Measurements from ENCODE around the genes SIK1, AGPAT3 and ICOSLG.

- PRO-cap = no peak
These were observed 89.1 kb downstream of the SIK1 start for GRCh38 chr21:43337697-43338326.

DNA sequence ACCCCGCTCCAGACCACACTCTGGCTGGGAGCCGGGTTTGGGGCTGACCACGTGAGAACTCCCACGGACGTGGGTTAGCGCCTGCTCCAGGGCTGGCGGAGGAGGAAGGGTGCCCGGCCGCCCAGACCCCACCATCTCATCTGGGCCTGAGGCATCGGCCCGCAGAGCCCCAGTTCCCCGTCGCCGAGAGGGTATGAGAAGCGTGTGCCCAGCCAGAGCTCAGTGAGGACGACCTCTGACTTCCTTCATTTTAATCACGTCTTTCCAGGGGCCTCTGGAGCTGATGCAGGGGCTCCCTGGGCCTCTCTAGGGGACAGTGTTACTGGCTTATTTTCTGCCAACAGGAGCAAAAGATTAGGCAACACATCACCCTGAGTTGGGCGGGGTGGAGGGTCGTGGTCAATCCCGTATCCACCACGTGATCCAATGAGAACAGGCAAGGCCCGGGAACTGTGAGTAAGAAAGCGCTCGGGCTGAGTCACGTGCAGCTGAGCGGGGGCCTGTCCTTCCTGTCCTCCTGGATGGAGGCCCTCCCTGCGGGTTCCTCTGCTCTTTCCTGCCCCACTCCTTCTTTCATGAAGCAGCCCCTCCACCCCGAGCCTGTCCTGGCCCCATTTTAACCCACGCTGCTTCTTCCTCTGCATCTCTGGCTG is 81.0 kb downstream of the SIK1 start:
- PRO-cap = no peak

DNA sequence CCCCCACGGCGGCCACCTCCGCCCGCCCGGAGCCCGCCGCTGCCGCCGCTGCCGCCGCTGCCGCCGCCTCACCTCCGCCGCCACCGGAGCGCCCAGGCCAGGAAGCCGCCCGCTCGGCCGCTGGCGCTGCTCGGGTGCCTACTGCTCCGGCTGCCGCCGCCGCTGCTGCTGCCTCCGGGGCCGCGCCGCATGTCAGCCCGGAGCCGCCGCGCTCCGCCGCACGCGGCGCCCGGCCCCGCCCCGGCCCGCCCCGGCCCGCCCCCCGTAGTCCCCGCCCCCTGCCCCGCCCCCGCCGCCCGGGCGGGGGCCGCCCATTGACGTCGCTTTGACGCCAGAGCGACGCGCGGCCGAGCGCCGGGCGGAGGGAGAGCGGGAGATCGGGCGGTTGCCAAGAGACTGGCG is at the start of gene SIK1:
TSS of gene SIK1 (minus strand) at position 194 of the 402 bp plus-strand sequence.
- PRO-cap = no peak

DNA sequence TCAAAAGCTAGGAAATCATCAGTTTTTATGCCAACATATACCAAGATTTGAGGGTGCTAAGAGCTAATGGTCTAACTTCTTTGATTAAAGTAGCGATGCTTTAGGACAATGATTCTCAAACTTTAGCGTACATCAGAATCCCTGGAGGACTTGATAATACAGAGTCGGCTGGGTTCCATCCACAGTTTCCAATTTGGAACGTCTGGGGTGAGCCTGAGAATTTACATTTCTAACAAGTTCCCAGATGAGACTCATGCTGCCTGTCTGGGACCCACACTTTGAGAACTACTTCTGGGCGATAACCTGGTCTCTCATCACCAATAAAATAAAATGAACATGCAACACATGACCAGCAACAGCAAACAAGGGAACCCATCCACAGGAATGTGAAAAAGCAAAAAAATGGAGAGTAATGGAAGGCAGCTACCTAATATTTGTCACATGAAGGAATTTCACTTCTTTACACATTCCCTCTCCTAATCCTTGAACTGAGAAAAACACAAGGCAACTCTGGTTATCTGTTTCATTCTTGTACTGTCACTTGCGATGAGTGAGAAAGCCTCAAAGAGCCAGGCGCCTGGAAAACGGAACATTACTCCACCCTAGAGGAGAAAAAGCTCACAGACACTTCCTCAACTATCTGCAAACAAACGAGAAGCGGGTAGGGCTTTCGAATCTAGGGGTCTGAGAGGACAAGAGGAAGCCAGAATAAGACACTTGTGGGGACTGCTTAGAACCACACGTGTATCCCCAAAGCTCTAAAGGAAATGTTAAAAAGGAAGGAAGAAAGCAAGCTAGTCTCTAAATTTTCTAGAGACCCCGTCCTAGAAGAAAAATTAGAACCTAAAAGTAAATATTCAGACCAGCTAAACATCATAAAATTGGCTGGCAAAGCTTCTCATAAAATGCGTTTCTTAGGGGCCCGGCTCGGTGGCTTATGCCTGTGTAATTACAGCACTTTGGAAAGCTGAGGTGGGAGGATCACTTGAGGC is 13.9 kb downstream of the HSF2BP start:
- PRO-cap = no peak

GRCh38 chr21:43653042-43653375 is 6.3 kb downstream of the HSF2BP start:
- PRO-cap = no peak

GRCh38 chr21:43719929-43720303 is 987 bp downstream of the PDXK start:
- PRO-cap = no peak

- PRO-cap = no peak
These were observed 22.5 kb downstream of the CSTB start for GRCh38 chr21:43753456-43754209.

GRCh38 chr21:43854958-43855742 is 9.9 kb upstream of the AGPAT3 start:
- PRO-cap = no peak

DNA sequence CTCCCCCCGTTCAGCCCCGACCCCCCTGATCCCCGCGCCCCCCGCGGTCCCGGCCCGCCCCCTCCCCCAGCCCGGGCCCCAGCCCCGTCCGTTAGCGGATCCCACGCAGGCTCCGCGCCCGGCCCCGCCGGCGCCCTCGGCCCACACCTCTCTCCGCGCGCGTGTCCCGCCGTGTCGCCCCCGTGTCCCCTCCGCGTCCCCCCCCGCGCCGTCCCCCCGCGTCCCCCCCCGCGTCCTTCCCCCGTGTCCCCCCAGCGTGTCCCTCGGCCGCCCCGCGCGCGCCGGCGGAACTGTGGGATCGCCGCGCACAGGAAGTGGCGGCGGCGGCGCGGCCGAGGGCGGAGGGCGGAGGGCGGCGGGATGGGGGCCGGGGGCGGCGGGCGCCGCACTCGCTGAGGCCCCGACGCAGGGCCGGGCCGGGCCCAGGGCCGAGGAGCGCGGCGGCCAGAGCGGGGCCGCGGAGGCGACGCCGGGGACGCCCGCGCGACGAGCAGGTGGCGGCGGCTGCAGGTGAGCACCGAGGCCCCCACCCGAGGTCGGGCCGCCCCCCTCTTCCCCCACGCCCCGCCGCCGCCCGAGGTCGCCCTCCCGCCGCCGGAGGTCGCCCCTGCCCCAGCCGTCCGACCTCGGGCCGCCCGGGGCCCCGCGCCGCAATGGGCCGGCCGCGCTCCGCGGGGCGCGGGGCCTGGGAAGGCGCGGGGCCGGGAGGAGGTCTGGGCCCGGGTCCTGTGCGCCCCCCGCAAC is at the start of gene AGPAT3:
TSS of gene AGPAT3 (plus strand) at position 388 of the 744 bp plus-strand sequence.
- PRO-cap = bidirectional peak, plus-strand start at position 431 of the sequence, minus-strand start at position 288 of the sequence; bidirectional peak, plus-strand start at position 659 of the sequence, minus-strand start at position 649 of the sequence

GRCh38 chr21:43924944-43925704 is 60.1 kb downstream of the AGPAT3 start:
- PRO-cap = no peak

DNA sequence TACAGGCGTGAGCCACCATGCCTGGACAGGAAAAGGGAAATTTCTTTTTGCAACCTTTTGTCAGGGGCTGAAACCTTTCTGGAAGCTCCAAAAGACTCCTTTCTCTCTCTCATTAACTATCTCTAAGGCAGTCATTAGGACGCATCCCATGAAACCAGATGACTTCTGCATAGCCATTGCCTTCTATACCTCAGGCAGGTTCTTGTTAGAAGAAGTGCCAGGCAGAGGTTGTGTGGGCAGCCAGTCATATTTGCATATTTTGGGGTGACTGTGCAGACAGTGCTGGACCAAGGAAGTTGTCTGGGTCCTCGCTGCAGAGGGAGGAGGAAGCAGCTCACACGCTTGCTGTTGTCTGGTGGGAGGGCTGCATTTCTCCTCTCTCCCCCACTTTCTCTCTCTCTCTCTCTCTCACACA is 72.7 kb downstream of the AGPAT3 start:
- PRO-cap = no peak

- PRO-cap = no peak
These were observed 73.2 kb upstream of the TRAPPC10 start for GRCh38 chr21:43938693-43939471.

- PRO-cap = no peak
These were observed 23.1 kb downstream of the TRAPPC10 start for GRCh38 chr21:44035309-44035497.

DNA sequence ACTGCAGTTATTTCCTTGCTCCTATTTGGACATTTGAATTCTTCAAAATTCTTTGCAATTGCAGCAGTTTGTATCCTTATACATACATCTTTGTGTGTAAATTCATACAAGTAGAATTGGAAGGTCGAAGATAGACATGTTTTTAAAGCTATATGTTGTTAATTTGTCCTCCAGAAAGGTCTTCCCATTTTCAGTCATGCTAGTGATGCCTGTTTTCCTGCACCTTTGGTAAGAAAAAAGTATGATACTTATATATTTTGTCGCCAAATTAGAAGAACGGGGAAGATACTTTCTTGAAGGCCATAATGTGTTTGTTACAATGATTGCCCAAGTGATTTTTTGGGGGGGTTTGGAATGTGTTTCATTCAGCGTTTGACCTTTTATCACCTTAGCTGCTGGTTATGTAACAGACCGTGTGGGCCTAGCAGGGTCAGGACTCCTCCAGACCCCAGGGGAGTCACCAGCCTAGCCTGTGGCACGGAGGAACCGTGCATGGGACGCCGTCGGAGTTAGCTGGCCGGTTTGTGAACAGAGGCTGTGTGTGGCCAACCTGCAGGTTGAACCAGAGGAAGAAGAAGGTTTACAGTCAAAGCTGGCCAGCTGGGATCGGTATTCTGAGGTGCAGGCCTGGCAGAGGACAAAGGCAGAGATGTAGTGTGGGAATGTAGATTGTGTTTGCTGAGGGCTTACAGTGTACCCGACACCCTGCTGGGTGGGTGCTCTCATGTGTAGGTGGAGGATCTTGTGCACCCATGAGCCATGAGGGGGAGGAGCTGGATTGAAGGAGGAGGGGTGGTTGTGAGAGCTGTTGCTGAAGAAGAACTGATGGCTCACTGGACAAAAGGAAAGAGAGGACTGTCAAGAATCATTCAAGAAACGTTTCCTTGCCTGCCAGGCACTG is 40.3 kb upstream of the PWP2 start:
- PRO-cap = no peak

DNA sequence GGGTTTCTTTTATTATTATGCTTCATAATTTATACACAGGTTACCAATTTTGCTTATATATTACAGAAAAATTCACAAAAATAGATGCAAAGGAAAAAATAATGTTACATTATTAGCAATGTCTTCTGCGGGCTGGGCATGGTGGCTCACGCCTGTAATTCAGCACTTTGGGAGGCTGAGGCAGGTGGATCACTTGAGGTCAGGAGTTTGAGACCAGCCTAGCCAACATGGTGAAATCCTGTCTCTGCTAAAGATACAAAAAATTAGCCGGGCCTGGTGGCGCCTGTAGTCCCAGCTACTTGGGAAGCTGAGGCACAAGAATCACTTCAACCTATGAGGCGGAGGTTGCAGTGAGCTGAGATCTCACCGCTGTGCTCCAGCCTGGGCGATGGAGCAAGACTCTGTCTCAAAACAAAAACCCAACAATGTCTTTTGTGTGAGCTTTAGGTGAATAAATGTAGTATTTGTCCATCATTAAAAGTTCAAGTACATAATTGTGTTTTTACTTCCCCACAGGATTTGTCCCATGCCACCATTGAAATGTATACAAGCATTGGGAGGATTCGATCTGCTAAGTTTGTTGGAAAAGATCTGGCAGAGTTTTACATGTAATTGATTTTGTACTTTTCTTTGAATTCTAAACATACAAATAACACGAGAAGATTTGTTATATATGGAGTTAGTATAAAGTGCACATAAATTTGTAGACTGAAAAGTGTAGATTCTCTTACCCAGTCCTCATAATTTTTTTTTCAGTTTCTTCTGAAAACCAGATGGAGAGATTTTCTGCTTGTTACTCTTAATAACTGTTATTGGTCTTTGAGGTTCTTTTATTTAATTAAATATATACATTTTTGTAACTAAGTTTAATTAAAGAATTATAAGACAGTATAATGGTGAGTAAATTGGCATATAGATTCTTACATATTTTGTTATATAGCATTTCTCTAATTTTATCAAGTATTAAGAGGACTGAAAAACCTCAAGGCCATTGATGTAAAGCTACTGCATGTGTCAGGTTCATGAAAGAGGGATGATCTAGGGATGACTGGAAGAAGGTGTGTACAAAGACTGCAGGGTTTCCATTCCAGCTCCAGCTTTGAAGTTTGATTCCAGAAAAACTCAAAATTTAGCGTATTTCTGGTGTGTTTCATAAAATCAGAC is 29.6 kb upstream of the PWP2 start:
- PRO-cap = no peak

DNA sequence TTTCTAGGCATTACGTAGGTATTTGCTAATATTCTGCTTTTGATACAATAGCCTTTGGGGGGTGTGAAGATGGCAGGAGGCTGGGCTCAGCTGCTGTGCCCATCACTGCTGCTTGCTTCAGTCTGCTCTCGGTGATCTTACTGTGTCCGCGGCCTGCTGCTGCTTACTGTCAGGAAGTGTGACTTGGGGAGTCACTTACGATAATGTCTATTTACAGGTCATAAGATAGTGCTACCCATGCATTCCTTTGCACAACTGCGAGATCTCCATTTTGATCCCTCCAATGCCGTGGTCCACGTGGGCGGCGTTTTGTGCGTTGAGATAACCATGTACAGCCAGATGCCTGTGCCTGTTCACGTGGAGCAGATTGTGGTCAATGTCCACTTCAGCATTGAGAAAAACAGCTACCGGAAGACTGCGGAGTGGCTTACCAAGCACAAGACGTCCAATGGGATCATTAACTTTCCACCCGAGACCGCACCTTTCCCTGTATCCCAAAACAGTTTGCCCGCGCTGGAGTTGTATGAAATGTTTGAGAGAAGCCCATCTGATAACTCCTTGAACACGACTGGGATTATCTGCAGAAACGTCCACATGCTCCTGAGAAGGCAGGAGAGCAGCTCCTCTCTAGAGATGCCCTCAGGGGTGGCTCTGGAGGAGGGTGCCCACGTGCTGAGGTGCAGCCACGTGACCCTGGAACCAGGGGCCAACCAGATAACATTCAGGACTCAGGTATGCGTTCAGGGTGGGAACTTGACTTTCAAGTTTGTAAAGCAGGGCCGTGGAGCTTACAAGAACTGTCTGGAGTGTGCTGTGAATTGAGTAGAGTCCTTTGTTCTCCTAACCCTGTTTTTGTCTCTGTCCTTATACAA is 24.4 kb upstream of the PWP2 start:
- PRO-cap = no peak

- PRO-cap = no peak
These were observed 26.2 kb downstream of the GATD3 start for GRCh38 chr21:44159562-44160251.

- PRO-cap = no peak
These were observed at the start of gene ICOSLG for GRCh38 chr21:44240856-44241212. TSS of gene ICOSLG (minus strand) at chr21:44240943.

- PRO-cap = no peak
These were observed 5.3 kb upstream of the PFKL start for GRCh38 chr21:44294517-44294931.

DNA sequence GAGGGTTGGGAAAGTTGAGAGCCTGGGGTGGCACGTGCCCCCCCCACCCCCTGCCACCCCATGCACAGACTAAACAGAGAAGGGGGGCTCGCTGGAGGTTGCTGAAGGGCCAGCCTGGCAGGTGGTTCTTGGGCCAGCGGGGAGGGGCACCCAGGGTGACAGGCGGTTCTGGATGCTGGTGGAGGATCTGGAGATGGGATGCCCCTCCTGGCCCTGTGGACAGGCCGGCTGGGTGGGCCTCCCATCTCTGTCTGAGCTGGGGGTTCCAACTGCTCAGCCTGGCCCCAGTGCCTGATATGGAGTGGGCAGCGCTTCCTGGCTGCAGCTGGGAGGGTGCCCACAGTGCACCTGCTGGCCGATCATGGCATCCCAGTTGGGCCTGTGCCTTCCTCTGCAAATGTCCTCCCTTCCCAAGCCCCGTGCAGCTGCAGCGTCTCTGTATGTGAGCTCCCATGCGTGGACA is 2.0 kb downstream of the PFKL start:
- PRO-cap = no peak